A549 (cell line): Measurements from ENCODE around the genes ZNF502 and TGM4.

DNA sequence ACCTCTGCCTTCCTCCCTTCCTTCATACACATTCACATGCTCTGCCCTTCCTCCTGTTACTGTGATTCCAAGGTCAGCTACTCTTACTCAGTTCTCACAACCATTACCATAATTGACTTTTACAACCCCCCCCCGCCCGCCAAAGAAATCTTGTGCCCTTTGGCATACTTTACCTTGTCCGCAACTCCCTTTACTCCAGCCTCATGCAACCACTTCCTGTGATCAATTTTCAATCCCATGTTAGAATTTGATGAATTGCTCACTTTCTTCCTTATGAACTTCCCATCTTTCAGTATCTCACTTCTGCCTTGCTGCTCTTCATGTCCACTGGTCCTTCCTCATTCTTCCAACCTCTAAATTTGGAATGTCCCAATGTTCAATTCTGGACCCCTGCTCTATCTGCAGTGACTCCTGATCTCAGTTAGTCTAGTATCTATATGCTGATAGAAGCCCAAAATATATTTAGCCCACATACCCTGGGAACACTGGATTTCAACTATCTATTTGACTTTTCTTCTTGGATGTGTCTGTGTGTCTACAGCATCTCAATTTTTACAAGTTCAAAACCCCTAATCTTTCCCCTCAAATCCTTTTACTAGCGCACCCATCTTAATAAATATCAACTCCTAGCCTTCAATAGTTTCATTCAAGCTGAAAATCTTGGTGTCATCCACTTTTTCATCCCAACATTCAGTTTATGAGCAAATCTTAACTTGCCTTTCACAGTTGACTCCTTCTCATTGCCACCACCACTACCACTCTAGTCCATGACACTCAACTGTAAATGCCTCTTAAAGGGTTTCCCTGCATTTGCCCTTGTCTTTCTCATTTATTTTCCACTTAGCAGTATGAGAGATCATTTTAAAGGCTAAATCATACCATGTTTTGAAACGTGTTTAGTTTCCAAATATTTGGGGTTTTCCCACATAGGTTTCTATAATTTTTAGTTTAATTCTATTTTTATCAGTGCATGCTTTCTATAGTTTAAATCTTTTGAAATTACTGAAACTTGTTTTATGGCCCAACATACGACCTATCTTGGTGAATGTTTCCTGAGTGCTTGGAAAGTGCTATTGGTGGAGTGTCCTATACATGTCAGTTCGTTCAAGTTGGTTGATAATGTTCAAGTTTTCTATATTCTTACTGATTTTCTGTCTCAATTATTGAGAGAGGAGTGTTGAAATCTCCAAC lies 65.5 kb downstream of the SNRK start:
- PRO-cap = no peak
CAGE:
- cytosol, long polyA plus RNA = no peak
- long polyA plus RNA = no peak
- nucleus, long polyA plus RNA = no peak

DNA sequence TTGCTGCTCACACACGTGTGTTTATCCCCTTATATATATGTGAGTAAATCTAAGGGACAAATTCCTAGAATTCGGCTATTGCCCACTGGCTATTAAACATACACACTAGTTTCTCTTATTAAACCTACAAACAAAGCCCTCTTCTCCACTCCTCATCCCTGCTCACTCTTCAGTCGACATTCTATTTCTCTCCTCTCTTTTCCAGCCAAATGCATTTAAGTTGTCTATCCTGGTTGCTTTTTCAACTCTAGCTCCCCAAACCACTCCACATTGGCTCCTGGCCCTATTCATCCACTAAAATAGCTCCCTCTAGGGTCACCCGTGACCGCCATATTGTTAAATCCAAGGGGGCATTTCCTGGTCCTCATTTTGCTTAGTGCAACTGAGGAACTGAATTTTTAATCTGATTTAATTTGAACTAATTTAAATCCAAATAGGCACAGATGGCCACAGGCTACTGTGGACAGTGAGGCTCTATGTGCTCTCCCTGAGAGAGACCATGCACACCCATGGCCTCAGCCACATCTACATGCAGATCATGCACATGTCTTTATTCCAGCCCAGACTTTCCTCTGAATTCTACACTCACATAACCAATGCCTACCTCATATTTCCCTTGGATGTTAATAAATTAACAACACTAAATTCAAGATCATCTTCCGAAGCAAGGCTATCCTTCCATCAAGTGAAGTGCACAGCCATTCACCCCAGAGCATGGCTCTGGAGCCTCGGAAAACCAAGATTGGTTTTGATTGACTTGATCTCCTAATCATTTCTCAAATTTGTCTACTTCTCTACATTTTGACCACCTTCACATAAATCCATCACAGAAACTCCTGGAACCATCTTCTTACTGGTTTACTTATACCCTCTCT lies 106.5 kb downstream of the SNRK start:
- PRO-cap = no peak
CAGE:
- cytosol, long polyA plus RNA = no peak
- long polyA plus RNA = no peak
- nucleus, long polyA plus RNA = no peak

- PRO-cap = no peak
CAGE:
- cytosol, long polyA plus RNA = no peak
- long polyA plus RNA = no peak
- nucleus, long polyA plus RNA = no peak
Measured at GRCh38 chr3:43413454-43414293, 127.3 kb downstream of the SNRK start.

DNA sequence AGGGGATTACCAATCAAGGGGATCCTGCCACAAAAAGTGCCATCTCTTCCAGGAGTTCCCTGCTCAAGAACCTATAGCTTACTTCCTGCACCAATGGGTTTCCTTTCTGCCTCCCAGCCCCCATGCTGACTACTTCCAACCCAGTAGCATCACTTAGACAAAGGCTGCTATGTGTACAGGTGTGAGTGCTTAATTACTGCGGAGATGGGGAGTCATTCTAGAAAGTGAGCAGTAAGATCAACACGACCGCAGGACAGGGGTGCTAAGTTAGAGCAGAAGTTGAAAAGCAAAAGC lies 49.3 kb downstream of the ANO10 start:
- PRO-cap = no peak
CAGE:
- cytosol, long polyA plus RNA = no peak
- long polyA plus RNA = no peak
- nucleus, long polyA plus RNA = no peak

GRCh38 chr3:43706073-43706659 lies 15.4 kb downstream of the ABHD5 start:
- PRO-cap = no peak
CAGE:
- cytosol, long polyA plus RNA = no peak
- long polyA plus RNA = no peak
- nucleus, long polyA plus RNA = no peak

GRCh38 chr3:43719802-43720520 lies 29.2 kb downstream of the ABHD5 start:
- PRO-cap = no peak
CAGE:
- cytosol, long polyA plus RNA = no peak
- long polyA plus RNA = no peak
- nucleus, long polyA plus RNA = no peak

DNA sequence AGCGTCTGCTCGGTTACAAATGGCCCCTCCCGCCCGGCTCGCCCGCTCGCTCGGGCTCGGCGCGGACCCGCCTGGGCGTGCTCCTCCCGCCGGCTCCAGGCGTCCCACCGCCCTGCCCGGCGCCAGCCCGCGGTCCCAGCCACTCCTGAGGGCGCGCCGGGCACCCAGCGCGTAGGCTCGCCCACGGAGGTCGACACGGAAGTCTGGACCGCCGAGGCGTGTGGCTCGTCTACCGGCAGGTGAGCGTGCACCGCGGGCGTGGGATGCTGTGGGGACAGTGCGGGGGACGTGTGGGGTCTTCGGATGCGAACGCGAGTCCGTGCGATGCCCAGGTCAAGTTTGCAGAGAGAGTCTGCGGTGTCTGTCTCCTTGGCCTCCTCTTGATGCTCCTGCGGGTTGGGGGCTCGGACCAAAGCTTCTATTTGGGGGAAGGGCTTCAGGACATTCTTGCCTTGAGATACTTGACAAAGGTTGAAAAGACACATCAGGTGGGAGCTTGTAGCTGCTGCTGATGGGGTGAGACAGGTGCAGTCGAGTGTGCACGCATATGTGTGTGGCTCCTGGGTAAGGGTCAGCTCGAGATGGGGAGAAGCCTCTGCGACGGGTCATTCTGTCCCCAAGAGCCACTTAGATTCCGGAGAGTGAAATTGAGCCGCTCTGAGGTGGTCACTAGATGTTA lies 242.3 kb upstream of the TOPAZ1 start:
- PRO-cap = no peak
CAGE:
- cytosol, long polyA plus RNA = no peak
- long polyA plus RNA = no peak
- nucleus, long polyA plus RNA = start-site peak on the plus strand centred at position 164 of the sequence, 240 bp wide, 7 and 162 reads in 2 replicates

- PRO-cap = no peak
CAGE:
- cytosol, long polyA plus RNA = no peak
- long polyA plus RNA = no peak
- nucleus, long polyA plus RNA = no peak
Measured at GRCh38 chr3:44442209-44443114, 35.0 kb downstream of the ZNF445 start.

DNA sequence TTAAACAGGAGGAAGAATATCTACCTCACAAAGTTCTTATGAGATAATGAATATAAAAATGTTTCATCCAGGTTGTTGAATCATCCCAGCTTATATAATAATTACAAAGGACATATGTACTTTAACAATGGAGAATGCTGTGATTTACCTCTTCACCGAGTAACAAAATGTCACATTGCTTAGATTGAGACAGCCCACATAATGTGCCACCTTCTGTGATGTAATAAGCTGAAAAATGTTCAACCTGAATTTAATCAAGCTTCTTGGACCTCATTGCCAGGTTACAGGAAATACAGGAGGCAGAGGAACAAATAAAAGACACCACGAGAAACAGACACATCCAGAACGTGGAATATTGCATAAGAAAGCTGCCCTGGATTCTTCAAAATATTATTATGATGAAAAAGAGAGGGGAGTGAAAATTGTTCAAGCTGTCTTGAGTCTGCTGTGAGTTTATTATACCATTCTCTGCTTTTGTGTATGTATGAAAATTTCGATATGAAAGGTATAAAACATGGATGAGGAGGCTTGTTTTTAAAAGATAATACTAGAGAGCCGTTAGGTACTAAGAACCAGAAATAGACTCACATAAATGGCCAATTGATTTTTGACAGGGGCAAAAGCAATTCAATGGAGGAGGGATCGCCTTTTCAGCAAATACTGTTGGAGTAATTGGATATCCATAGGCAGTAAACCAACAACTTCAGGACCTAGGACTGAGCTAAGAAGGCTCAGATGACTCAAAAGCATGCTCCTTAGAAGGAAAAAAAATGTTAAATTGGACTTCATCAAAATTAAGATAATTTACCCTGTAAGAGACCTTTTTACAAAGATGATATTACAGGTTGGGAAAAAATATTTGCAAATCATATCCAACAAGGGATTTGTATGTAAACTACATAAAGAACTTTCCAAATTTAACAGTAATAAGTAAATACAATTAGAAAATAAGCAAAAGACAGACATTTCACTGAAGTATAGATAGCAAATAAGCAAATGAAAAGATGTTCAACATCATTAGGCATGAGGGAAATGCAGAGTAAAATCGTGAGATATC lies 2.0 kb upstream of the ZNF35 start:
- PRO-cap = no peak
CAGE:
- cytosol, long polyA plus RNA = no peak
- long polyA plus RNA = no peak
- nucleus, long polyA plus RNA = no peak

DNA sequence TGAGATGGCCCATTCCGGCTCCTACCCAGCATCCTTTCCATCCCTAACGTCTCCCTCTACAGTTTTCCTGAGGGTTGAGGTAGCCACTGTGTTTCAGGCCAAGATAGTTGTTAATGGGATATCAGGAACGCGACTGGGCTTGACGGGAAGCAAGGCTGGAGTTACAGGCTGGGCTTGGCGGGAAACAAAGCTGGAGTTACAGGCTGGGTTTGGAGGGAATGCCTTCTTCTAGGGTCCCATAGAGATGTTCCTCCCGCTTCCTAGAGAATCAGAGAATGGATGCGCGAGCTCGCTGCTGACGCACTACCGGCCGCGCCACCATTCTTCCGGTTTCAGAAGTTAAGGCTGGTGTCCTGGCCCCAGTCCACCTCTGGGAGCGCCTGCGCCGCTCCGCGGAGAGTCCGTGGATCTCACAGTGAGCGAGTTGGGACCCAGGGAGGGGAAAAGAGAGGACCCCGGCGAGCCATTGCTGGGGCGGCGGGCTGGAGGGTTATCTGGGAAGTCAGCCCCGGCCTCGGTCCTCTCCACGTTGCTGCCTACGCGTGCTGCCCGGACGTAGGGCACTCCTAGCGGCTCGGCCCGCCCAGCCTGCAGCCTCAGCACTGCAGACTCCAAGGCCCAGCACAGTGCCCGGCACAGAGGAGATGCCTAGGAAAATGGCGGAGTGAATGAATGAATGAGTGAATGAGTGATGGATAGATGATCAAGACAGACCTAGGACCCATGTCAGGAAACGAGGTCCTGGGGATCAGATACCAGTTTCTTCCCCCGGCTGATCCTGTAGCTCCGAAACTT lies at the start of gene ZNF502:
Gene ZNF502, plus strand, starts transcription at position 335 of the 795 bp plus-strand sequence.
- PRO-cap = no peak
CAGE:
- cytosol, long polyA plus RNA = no peak
- long polyA plus RNA = no peak
- nucleus, long polyA plus RNA = start-site peak on the plus strand centred at position 335 of the sequence, 69 bp wide, 19 and 29 reads in 2 replicates

DNA sequence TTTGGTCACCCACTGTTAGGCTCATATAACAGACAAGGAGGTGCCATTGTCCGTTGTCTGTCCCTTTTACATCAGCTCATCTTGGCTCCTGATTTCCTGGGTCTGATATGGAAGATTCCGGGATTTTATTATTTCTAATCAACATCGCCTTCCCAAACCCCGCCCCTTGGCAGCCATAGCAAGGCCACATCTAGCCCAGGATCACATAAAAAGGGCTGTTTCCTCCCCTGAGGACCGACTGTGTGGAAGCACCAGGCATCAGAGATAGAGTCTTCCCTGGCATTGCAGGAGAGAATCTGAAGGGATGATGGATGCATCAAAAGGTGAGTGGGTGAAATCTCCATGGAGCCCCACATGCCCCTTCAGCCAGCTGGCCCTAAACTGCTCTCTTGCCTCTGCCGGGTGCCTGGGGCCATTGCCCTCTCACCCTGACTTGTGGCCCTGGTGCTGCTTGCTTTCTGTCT lies at the start of gene TGM4:
Gene TGM4, plus strand, starts transcription at position 234 of the 464 bp plus-strand sequence.
- PRO-cap = no peak
CAGE:
- cytosol, long polyA plus RNA = no peak
- long polyA plus RNA = no peak
- nucleus, long polyA plus RNA = no peak

DNA sequence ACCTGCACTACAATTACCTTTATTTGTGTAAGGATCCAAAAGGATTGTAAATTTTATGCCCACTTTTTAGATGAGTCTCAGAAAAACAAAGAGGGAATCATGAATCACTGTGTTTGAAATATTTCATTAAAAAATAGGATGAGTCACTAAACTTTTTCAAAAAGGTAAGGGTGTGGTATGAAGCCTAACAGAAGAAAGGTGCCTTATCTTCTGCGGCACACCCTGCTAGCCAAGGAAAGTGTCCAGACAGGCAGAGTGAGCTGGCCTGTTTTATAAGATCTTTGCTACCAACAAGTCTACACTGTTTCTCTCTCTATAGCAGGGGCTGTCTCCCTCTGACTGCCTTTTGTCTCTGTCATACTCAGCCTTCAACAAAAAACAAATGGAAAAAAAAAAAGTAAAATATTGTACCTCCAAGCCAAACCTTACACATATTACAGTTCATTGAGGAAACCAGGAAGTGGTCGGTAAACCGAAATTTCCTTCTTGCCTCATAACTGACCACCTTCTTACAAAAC lies 9.2 kb downstream of the ZDHHC3 start:
- PRO-cap = no peak
CAGE:
- cytosol, long polyA plus RNA = no peak
- long polyA plus RNA = no peak
- nucleus, long polyA plus RNA = no peak

DNA sequence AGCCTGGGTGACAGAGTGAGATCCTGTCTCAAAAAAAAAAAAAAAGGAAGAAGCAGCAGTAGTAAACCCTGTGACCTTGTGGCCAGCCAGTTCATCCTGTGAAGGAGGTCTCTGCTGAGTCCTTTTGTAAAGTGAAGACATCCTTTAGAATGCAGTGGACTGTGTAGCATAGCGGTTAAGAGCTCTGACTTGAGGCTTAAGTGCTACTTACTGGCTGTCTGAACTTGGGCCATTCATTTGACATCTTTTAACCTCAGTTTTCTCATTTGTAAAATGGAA lies 8.3 kb downstream of the EXOSC7 start:
- PRO-cap = no peak
CAGE:
- cytosol, long polyA plus RNA = no peak
- long polyA plus RNA = no peak
- nucleus, long polyA plus RNA = no peak

- PRO-cap = no peak
CAGE:
- cytosol, long polyA plus RNA = no peak
- long polyA plus RNA = no peak
- nucleus, long polyA plus RNA = no peak
Measured at GRCh38 chr3:45034488-45035511, 8.7 kb downstream of the CLEC3B start.

DNA sequence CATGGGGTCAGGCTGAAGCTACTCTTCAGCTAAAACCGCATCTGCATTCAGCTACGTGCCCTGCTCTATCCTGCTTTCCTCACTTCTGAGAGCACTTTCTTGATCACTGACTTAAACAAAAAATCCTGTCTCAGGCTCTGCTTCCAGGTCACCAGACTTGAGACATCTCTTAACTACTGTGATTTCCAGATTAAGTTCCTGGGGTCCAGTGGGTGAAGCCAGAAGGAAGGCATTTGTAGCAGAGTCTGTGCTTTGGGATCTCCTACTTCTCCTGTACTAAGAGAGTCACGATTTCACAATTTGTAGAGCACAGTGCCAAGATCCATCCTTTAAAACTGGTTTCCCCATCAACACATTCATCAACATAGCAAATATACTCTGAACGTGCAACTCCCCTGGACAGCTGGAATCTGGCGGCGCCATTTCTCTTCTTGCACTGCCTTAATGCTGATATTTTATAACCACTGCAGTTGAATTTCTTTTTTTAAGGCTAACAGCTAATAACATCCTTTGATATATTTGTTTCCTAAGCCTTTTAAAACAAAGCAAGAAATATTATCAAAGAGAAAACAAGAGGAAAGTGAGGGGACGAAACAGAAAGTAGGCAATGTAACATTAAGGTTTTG lies 33.2 kb downstream of the CDCP1 start:
- PRO-cap = no peak
CAGE:
- cytosol, long polyA plus RNA = no peak
- long polyA plus RNA = no peak
- nucleus, long polyA plus RNA = no peak

DNA sequence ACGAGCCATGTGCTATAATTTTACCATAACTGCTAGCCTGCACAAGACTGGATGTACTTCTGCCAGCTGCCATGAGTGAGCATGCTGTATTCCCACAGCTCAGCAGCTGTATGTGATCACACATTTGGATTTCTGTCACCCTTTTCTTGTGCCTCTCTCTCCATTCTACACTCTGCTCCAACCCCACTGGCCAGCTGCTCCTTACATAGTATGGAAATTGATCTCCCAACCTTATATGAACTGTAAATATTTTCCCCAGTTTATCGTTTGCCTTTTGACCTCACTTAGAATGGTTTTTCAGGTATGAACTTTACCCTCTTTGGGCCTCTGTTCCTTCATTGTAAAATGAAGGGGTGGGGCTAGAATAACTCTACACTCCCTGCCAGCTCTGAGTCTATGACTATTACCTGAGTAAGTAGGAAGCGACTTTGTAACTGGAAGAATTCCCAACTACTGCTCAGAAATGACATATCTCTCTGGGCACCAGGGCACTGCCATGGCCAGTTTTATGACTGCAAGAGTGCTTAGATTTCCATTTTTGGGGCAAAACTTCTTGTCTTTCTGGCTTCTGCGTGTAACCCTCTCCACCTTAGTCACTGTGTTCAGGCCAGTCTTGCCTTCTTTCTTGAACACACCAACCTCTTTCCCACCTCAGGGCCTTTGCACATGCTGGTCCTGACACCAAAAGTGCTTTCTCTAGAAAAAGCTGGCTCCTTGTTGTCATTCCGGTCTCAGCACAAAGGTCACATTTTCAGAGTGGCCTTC lies 25.9 kb downstream of the CDCP1 start:
- PRO-cap = no peak
CAGE:
- cytosol, long polyA plus RNA = no peak
- long polyA plus RNA = no peak
- nucleus, long polyA plus RNA = no peak

DNA sequence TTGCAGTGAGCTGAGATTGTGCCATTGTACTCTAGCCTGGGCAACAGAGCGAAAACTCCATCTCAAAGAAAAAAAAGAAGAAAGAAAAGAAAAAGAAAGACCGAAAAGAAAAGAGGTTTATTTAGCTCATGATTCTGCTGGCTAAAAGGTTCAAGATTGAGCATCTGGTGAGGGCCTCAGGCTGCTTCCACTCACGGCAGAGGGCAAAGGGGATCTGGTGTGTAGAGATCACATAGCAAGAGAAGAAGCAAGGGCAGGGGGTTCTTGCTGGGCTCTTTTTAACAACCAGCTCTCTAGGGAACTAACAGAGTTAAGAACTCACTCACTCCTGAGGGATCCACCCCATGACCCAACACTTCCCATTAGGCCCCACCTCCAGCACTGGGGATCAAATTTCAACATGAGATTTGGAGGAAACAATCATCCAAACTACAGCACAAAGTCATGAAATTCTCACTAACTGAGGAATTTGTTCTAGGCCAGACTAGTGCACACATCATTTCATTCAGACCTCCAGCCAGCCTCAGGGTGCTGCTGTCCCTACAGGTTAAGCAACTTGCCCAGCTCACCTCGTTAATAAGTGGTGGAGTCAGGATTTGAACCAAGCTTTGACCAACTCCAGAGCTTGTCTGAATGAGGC lies 7.3 kb downstream of the CDCP1 start:
- PRO-cap = no peak
CAGE:
- cytosol, long polyA plus RNA = no peak
- long polyA plus RNA = no peak
- nucleus, long polyA plus RNA = no peak

- PRO-cap = no peak
CAGE:
- cytosol, long polyA plus RNA = no peak
- long polyA plus RNA = no peak
- nucleus, long polyA plus RNA = no peak
Measured at GRCh38 chr3:45165399-45165988, 19.3 kb upstream of the CDCP1 start.

- PRO-cap = no peak
CAGE:
- cytosol, long polyA plus RNA = no peak
- long polyA plus RNA = no peak
- nucleus, long polyA plus RNA = no peak
Measured at GRCh38 chr3:45178037-45178876, 32.1 kb upstream of the CDCP1 start.

DNA sequence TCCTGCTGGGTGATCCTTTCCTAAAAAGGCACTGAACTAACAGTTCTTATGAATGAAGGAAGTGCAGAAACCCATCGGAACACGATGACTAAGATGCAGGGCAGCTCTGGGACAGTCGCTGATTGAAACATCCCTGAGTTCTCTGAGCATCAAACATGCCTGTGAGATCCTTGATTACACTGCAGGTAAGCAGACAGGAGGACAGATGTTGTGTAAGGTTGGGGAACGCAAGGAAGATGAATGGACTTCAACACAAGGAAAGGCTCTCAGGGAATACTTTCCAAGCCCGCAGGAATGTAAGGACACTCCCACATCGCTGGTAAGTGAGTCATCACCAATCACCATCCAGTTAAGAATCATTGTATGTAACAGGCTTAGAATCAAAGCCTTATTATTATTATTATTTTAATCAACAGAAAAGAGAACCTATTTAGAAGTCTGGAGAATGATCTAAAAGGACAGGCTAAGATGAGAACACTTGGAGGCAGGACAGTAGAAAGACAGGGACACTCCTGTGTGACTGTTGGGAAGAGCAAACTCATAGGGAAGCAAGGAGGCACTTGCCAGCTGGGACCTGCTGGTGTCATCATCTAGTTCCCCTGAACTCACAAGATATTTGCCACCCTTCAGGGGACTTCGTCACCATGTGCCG lies 26.1 kb downstream of the TMEM158 start:
- PRO-cap = no peak
CAGE:
- cytosol, long polyA plus RNA = no peak
- long polyA plus RNA = no peak
- nucleus, long polyA plus RNA = no peak